ENCODE data around the gene CES5A.

DNA sequence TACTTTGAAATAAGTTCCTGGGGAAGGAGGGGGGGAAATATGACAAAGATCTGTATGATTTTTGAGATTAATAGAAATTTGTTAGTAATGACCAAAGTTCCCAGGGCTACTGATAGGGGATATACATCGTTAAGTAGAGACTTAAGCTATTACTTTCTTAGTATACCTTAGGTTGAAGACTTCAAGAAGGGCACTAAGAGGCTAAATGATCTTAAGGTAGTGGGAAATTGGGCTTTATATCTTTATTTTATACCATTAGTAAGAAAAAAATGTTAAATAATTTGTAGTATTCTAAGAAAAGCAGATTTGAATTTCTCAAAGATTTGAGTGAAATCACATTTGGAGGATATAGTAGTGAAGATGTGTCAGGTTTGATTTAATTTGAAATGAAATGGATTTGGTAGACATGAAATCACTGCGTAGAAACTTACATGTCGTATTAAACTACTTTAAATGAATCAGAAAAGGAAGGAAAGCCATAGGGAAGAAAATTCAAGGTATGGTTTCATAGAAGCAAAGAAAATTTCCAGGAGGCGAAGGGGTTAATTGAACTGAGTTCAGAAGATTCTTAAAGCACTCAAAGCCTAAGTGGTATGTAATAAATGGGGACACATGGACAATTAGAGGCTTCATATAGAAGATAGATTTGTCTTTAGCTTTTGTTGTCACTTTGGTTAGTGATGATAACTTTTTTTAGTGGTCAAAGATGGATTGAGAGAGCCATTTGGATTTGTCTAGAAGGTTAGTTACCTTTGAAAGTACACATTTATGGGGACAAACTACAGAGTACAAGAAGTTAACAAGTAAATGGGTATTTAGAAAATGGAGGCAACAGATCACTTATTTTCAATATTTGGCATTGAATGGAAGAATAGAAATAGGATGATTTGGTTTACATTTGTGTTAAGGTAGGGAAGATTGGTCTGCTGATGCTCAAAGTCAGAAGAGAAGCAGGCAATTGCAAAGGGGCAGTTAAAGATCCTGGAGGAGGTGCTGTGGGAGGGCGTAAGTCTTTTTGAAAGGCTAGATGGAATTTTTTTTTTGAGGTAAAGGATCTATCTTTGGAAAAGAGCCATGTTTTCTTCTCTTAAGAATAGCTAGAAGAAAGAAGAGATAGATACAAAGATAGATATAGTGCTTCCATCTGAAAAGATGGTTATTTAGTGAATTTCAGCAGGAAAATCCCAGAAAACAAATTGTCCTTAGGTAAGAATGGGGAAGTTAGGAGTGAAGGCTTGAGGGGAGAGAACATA, 83.6 kb downstream of the CHD9 start:
- PRO-cap = no peak

DNA sequence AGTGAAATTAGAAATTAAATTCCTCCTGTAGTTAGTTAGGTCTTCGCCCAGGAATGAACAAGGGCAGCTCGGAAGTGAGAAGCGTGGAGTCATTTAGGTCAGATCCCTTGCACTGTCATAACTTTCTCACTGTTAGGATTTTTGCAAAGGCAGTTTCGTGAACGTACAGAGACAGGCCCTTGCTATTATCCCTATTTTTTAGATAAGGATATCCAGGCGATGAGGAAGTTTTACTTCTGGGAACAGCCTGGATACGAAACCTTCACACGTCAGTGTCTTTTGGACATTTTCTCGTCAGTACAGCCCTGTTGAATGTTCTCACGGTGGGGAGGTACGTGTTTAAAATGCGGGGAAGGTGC, 346 bp upstream of the RBL2 start:
- PRO-cap = no peak

- PRO-cap = bidirectional peak, plus-strand start at chr16:53519028, minus-strand start at chr16:53518843
Observed at GRCh38 chr16:53518404-53519360, 15.7 kb upstream of the AKTIP start.

DNA sequence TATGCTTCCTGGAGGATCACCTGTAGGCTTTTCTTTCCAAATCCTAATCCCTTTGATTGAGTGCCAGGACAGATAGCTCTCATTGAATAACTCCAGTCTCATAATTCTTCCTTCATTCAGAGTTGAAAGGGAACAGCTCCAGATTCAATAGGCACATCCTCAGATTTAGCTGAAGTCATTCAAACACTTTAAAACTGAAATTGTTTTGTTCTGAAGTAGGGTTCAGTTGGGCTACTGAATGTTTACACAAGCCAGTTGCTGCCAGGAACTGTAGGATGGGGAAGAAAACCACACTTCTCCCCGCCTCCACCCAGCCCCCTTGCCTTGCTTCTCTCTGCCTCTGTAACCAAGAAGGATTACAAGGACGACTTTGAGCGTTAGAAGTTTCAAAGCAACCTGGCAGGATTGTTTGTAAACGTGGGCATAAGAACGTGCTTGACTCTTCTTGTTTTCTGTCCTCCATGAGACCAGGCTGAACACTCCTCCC, 287.8 kb downstream of the FTO start:
- PRO-cap = no peak

- PRO-cap = no peak
Observed at GRCh38 chr16:54040224-54040804, 246.3 kb downstream of the IRX3 start.

DNA sequence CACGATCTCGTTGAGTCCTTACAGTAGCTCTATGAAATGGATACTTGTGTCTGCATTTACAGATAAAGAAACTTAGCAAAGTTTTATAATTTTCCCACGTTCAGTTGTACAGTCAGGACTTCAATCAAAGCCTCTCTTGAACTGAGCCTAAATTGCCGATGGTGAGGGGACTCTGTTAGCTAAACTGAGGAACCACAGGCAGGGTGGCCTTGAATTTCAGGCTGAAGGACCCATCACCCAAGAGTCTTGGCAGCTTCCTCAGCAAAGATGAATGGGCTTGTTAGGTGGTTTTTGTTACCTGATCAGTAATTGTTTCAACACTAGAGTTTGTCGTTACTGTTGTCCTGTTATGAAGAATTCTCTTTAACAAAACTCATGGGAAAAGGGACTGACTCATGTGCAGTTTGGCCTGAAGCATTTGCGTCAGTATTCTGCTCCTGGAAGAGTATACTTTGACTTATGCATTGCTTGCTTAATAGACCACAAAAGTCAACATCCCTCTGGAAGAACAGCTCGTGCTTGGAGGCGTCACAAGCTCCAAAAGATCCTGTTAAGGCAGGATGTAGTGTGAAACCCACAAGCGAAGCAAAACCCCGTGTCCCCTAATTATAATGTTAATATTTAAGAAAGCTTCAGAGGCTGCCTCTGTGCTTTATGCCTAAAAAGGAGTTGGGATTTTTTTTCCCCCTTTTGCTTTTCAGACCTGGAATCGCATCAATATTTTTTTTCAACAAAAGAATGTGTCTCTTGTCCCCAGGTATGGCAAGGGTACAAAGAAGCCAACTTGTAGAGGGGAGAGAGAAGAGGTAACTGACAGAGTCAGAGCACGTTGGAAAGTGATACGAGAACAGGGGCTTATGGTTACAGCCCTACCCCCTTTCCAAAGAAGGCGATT, 205.9 kb downstream of the IRX3 start:
- PRO-cap = no peak

GRCh38 chr16:54266357-54267048, 20.1 kb downstream of the IRX3 start:
- PRO-cap = no peak

DNA sequence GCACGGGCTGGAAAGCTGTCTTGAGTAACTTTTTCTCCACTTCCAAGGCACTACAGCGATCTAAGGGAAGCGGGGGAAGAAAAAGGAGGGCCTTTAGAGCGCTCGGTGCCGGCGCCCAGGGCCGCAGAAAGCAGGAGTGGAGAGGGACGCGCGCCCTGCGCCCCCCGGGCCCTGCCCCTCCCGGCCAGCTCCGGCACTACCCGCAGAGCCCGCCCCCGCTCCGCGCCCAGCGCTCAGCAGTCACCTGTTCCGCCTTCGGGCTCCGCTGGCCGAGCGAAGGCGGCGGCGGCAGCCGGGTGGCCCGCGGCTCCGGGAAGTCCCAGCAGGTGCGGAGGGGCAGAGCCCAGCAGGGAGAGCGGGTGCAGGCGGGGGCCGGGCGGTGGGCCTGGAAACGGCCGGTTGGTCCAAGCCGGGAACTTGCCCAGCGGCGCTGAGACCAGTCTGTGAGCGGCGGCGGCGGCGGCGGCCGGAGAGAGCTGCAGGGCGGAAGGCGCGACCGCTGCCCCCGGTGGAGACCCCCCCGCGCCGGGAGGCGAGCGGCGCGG, 2.3 kb downstream of the IRX3 start:
- PRO-cap = no peak

DNA sequence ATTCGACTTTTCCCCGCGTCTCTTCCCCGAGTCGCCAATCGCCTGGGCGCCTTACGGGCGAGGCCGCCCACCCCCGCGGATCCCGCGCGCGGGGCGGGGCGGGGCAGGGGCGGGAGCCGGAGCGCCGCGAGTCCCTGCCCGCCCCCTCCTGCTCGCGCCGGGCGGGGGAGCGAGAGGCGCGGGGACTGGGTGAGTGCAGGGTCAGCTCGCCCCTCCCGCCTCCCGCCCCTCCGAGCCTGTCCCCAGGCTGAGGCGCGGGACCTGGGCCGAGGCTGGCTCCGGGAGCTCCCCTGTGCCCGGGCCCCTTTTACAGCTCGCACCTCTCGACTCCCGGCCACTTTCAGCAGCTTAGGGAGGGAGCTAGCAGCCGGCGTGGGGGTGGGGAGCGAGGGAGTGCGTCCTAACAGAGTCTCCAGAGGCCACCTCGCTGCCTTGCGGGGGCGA, 292 bp upstream of the IRX3 start:
- PRO-cap = no peak

GRCh38 chr16:54402472-54402671, 115.8 kb upstream of the IRX3 start:
- PRO-cap = no peak

- PRO-cap = no peak
Observed at GRCh38 chr16:54937814-54938447, 7.3 kb downstream of the IRX5 start.

- PRO-cap = no peak
Observed at GRCh38 chr16:55325099-55325963, 1.3 kb downstream of the IRX6 start.

DNA sequence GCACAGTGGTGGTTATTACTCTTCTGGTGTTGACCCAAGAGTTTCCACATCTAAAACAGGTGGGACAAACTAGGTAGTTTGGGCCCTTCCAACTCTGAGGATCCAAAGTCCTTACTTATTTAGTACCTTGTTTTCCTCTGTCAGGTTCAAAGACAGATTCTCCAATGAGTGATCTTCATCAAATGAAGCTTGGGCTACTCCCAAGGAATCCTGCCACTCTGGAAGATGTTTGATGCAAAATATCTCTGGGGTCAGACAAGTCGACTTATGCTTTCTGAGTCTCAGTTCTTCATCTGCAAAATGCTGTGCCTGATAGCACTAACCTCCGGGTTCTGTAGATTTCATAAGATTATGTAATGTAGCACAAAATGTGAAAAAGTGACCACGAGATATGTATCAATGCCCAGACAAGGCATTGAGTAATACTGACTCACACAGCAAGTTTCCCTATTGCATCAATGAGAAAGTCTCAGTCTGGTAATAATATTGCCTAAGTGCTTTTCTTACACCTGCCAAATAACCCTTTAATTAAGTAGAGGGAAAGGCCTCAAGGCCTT, 41.5 kb upstream of the MMP2 start:
- PRO-cap = no peak

- PRO-cap = no peak
Observed at GRCh38 chr16:55470546-55470827, 8.5 kb upstream of the MMP2 start.

- PRO-cap = no peak
Observed at GRCh38 chr16:55875202-55875601, at the start of gene CES5A. CES5A (minus strand) TSS chr16:55875373.

GRCh38 chr16:56102038-56102519, 89.2 kb upstream of the GNAO1 start:
- PRO-cap = no peak

DNA sequence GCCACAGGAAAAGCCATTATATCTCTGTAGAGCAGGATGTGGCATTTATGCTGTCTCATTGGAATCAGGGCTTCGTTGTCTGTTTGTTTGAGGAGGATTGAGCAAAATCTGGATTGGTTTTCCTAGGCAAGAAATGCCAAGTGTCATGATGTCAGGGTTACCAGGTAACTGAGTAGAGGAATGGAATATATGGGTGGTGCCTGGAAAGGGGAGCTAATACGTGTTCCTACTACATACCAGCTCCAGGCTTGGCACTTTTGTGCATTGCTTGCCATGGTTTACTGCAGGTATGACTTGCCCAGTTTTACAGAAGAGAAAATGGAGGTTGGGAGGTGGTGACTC, 33.8 kb downstream of the GNAO1 start:
- PRO-cap = no peak

- PRO-cap = no peak
Observed at GRCh38 chr16:56299107-56299520, 107.8 kb downstream of the GNAO1 start.

- PRO-cap = no peak
Observed at GRCh38 chr16:56402786-56403244, 22.5 kb downstream of the AMFR start.

DNA sequence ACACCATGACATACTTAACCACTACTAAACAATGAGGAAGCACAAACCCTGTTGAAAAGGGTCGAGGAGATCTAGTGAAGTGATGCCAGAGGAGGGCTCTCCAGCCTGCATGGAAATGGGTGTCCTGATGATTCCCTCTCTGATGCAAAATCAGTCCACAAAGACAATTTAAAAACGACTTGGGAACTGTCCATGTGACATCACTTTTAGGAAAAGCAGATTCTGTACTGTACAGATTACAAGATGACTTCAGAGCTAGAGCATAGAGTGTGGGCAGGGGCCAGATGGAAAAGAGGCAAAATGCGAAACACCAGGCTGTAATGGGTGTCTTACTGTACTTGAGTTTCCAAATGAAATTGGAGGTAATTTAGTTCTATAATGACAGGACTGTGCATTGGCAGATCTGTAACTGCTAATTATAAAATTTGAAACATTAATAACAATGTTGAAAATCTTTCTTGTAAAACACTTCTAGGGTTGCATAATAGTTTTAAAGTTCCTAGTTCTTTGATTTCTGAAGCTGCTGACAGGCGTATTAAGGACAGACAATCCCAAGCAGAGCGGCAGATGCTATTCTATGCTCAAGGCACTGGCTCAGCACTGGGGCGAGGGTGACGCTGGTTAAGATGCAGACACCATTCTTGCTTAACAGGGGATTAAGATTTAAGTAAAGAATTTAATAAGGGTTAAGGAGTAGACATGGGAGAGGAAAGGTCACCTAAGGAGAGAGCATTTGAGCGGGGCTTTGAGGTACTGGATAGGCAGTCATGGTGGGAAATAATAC, 29.5 kb downstream of the OGFOD1 start:
- PRO-cap = no peak